ENCODE measurements around the genes NUCB1 and LHB.

DNA sequence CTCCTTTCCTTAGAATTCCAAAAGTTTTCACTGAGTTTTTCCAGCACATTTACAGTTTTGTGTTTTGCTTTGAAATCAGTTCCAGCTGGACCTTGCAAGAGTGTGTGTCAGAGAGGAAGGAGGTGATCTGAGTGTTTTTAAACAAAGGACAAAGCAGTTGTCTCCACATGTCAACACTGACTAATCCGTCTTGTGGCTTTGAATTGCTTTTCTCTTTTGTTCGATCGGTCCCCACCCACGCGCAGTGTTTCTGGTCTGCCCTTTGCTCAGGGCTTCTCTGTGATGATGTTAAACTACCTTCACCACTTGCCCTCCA, 13.2 kb upstream of the PLA2G4C start:
- PRO-cap, 2 experiments = no peak in any of the 2 experiments

- PRO-cap, 2 experiments = no peak in any of the 2 experiments
Observed at GRCh38 chr19:48384009-48384573, 7.3 kb downstream of the KDELR1 start.

- PRO-cap, 2 experiments = peak in 2 of 2 experiments; most common minus-strand start chr19:48398815 (in 2)
Observed at GRCh38 chr19:48398422-48398881, 5.0 kb downstream of the GRIN2D start.

- PRO-cap, 2 experiments = peak in 1 of 2 experiments; most common plus-strand start chr19:48480358 (in 1)
Observed at GRCh38 chr19:48479844-48480536, 10.8 kb downstream of the CYTH2 start.

DNA sequence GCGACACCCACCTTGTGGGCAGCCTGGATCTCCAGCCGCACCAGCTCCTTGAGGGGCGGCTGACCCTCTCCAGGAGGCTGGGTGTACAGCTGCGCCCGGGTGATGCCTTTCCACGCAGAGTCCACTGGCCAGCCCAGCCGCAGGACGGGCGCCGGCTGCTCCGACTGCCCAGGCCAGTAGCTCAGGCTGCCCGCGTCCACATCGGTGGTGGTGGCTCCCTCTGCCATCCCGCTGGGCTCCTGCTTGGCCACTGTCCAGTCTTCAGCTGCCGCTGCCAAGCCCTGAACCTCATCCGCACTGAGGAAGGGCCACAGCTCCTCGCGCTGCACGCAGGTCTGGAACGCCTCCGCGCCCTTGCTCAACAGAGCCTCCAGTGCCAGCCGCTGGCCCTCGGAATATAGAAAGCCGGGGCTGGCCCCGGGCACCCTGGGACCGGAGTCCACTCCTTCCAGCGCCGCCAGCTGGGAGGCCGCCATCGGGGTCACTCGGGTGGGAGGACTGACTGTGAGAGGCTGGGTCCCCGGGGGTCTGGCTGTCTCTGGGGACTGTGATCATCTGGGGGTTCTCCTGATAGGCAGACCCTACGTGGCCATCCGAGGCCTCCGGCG, 1.9 kb downstream of the FAM83E start:
- PRO-cap, 2 experiments = no peak in any of the 2 experiments

DNA sequence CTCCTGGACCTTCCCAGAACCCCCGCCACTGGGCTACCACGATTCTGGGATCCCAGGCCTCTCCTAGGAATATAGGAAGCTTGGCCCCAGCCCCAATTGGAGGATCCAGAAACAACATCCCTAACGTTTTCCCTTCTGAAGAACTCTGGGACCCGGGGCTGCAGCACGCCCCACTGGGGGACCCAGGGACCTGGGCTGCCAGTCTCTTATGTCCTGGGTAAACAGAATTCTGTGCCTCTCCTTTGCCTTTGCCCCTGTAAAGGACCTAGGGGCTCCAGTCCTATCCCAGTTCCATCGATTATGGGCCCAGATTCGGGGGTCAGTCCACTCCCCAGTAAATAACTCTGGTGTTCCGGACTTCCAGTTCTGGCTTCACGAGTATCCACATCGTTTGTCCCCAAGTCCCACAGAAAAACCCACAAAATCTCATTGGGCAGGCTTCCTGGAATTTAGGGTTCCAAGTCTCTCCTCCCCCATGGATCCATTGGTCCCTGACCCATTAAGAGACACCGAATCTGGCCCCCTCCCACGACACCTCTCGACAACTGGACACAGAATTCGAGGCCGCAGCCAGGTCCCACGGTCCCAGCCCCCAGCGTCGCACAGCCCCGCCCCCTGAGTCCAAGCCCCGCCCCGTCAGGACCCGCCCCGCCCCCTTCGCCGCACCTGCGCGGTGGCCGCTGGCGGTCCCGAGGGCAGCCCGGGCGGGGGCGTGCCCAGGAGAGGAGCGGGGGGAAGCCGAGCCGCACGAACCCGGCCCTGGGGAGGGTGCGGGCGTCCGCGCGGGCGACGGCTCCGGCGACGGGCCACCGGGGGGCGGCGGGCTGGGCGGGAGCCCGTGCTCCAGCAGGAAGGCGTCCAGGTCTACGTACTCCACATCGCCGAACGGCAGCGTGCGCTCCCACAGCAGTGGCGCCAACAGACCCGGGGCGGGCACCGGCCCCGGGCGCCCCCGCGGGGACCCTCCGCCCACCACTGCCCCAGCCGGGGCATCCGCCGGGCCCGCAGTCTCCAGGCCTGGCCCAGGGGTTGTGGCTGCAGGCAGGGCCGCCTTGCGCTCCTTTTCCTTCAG, 1.9 kb downstream of the DBP start:
- PRO-cap, 2 experiments = peak in 2 of 2 experiments; most common plus-strand start position 719 of the sequence (in 2); most common minus-strand start position 547 of the sequence (in 2)

- PRO-cap, 2 experiments = no peak in any of the 2 experiments
Observed at GRCh38 chr19:48726942-48727684, 7.6 kb upstream of the MAMSTR start.

GRCh38 chr19:48734911-48735796, 5.3 kb downstream of the RASIP1 start:
- PRO-cap, 2 experiments = no peak in any of the 2 experiments

DNA sequence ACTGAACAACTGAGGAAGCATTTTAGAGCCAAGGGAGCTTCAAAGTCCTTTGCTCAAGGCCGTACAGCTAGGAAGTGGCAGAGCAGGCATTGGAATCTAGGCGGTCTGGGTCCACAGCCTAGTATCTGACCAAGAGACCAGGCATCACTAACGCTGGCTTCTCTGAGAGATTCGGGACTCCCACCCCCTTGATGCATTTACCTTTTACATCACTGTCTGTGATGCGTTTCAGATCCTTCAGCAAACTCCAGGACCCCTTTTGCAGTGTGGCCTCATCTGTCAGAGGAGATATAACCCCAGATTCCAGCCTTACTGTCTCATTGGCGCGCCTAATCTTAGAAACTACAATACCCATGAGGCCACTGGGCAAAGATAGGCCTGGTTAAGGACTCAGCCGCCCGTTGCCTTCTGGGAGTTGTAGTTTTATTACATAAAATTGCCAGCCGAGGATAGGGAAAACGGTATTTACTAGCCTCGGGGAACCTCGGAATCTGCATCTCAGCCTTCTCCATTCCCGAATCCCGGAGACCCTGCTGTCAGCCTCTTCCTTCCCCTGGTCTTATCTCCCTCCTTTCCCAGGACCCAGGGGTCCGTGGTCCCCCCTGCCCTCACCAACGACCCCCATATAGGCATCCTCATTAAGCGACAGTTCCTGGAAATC, 1.6 kb downstream of the IZUMO1 start:
- PRO-cap, 2 experiments = no peak in any of the 2 experiments

DNA sequence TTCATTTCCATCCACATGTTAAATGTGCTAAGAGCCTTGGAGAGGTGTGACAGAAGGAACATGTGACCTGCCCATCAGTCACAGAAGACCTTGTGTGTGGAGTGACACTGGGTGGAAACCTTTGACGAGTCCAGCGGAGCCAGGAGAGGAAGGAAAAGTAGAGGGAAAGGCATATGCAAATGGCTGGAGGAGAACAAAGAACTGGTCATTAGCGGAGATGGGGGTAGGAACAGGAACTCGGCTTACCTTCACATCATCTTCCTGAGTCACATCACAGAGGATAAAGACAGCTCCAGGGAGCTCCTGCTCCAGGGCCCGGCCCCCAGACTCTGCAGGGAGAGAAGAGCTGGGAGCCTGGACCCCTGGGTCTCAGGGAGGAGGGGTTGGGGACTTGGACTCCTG, 2.3 kb downstream of the HSD17B14 start:
- PRO-cap, 2 experiments = no peak in any of the 2 experiments

- PRO-cap, 2 experiments = peak in 1 of 2 experiments; most common plus-strand start chr19:48837320 (in 1); most common minus-strand start chr19:48837185 (in 1)
Observed at GRCh38 chr19:48836774-48837514, 653 bp upstream of the HSD17B14 start.

- PRO-cap, 2 experiments = no peak in any of the 2 experiments
Observed at GRCh38 chr19:48881770-48882744, 9.8 kb downstream of the PPP1R15A start.

DNA sequence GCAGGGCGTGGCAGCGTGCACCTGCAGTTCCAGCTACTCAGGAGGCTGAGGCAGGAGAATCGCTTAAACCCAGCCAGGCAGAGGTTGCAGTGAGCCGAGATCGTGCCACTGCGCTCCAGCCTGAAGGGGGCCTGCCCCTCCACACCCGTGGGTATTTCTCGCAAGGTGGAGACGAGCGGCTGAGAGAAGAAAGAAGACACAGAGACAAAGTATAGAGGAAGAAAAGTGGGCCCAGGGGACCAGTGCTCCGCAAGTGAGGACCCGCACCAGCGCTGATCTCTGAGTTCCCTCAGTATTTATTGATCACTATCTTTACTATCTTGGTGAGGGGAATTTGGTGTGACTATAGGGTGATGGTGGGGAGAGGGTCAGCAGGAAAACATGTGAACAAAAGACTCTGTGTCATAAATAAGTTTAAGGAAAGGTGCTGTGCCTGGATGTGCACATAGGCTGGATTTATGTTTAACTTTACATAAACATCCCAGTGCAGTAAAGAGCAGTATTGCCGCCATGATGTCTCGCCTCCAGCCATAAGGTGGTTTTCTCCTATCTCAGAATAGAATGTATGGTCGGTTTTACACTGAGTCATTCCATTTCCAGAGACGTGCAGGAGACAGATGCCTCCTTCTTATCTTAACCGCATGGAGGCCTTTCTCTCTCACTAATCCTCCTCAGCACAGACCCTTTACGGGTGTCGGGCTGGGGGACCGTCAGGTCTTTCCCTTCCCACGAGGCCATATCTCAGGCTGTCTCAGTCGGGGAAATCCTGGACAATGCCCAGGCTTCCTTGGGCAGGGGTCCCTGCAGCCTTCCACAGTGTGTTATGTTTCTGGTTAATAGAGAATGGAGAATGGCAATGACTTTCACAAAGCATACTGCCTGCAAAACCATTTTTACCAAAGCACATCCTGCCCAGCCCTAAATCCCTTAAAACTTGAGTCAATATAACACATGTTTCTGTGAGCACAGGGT, 6.8 kb downstream of the TULP2 start:
- PRO-cap, 2 experiments = no peak in any of the 2 experiments

DNA sequence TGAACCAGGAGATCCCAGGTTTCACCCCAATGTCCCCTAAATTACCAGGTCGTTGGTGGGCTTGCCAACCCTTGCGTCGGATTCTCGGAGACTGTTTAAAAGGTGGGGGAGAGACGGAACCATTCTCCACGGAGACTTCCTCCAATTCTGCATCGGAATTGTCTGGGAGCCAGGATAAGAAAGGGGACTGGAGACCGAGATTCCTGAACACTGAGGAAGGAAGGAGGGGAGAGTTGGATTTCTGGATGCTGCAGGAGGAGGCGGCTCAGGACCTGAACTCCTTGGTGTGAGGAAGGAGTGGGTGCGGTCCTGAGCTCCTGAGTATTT, 3.6 kb downstream of the TULP2 start:
- PRO-cap, 2 experiments = no peak in any of the 2 experiments

DNA sequence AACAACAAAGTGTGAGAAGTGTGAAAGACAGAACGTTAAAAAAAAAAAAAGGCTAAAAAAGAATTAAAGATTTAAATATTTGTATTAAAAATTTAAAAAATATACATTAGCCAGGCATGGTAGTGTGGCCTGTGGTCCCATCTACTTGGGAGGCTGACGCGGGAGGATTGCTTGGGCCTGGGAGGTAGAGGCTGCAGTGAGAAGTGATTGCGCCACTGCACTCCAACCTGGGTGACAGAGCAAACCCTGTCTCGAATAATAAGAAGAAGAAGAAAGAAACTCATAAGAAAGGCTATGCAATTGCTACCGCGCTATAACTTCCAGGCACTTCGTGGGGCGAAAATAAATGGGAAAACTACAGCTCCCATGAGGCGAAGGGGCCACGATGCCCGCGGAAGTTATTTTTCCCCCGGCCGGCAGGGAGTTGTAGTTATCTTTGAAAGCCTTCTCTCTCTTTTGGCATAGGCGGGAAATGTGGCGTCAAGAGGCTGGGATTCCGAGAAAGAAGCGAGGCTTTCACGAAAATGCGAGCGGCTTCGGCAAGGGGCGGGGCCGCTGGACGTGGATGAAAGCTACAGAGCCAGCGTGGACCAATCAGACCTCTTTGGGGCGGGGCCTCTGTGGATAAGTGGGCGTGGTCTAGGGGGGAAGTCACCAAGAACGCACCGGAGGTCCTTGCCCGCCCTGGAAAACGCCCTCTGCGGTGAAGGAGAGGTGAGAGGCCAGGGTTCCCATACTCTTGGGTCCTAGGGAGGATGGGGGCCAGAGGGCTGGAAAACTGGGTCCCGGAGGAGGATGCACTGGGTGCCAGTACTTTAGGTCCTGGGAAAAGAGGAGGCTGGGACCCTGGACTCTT, at the start of gene NUCB1:
Gene NUCB1, plus strand, starts transcription at position 654 of the 856 bp plus-strand sequence.
- PRO-cap, 2 experiments = peak in 2 of 2 experiments; most common plus-strand start position 462 of the sequence (in 1); most common minus-strand start position 257 of the sequence (in 1)

DNA sequence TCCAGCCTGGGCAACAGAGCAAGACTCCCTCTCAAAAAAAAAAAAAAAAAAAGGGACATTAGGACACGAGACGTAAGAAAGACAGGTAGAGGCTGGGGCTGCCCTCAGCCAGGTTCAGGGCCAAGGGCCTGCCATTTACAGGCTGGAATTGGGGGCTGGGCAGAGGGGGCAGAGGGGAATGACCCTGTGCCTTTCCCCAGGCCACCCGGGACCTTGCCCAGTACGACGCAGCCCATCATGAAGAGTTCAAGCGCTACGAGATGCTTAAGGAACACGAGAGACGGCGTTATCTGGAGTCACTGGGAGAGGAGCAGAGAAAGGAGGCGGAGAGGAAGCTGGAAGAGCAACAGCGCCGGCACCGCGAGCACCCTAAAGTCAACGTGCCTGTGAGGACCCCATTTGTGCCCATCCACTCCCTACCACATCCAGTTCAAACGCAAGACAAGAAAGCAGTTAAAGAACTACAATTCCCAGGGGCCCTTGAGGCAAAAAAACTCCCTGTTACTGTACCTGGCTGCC, 12.8 kb downstream of the NUCB1 start:
- PRO-cap, 2 experiments = no peak in any of the 2 experiments

- PRO-cap, 2 experiments = no peak in any of the 2 experiments
Observed at GRCh38 chr19:49016902-49017258, at the start of gene LHB. LHB (minus strand) TSS chr19:49017091.

- PRO-cap, 2 experiments = no peak in any of the 2 experiments
Observed at GRCh38 chr19:49119856-49120437, 603 bp downstream of the PPFIA3 start.

DNA sequence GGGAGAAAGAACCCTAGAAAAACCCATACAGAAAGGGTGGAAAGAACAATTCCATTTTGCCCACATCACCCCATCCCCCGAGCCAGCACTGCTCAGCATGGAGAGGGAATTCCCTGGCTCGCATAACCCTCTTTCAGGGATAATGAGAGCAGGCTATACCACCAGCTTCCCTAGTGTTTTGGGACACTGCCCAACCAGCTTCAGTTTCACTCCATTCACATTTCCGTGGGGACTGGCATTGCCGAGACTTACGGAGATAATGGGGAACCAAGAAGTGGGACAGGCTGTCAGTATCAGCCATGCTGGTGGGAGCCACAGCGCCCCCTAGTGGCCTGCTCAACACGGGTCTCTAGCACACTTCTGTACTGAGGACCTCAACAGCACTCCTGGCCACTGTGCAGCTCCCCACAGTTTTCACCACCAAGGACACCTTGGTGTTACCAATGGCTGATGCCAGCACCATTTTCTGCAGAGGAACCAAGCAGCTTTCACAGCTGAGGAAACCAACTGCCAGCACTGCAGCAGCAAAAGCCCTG, 23.8 kb downstream of the SLC6A16 start:
- PRO-cap, 2 experiments = no peak in any of the 2 experiments

DNA sequence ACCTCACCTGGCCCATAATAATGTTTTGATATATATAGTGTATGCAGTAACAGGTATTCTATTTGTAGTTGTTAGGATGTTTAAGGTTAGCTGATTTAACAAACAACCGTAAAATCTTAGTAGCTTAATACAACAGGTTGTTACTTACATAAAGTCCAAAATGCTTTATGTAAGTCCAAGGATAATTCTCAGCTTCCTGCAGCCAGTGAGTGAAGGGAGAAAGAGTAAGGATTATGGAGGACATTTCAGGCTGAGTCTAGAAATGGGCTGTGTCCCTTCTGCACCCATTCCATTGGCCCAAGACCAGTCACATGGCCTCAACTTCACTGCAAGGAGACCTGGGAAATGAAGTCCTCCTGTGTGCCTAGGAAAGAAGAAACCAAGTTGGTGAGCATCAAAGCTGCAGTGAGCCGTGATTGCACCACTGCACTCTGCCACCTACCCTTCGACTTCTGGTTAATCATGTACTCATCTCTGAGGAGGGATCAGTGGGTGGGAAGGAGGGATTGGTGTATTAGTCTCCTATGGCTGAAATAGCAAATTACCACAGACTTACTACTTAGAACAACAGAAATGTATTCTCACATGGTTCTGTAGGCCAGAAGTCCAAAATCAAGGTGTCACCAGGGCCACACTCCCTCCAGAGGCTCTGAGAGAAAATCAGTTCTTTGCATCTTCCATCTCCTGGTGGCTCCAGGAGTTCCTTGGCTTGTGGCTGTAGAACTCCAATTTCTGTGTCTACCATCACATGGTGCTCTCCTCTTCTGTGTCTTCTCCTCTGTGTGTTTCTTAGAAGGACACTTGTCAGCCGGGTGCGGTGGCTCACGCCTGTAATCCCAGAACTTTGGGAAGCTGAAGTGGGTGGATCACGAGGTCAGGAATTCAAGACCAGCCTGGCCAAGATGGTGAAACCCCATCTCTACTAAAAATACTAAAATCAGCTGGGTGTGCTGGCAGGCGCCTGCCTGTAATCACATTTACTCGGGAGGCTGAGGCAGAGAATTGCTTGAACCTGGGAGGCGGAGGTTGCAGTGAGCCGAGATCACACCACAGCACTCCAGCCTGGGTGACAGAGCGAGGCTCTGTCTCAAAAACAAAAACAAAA, 3.4 kb upstream of the CD37 start:
- PRO-cap, 2 experiments = no peak in any of the 2 experiments